Measurements from ENCODE around the genes TMEM267, NNT and MRPS30.

DNA sequence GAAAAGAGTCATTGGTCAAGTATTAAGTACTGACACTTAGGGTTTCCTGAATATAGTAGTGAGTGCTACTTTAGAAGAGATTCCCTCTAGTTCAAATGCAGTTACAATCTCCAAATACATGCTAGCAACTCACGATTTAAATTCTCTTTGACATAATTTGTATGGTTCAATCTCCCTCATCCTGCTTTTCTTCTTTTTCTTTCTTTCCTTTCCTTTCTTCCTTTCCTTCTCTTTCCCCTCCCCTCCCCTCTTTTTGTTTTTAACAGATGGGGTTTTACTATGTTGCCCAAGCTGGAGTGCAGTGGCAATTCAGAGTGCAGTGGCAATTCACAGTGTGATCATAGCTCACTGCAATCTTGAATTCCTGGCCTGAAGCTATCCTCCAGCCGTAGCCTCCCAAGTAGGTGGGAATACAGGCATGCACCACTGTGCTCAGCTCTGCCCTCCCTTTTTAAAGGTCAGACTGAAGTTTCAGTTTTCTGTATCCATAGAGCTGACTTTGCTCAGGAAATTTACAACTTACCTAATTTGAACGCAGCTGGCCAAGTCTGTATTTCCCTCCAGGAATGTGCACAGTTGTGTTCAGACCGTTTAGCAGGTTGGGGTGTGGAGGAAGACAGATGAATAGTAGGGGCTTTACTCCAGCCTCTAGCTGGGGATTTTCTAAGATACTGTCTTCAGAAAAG, 754 bp downstream of the CCL28 start:
- RRBS, 2 experiments = no CpG with 5 or more reads among the region's 4 CpGs

GRCh38 chr5:43476138-43476872, 7.4 kb downstream of the TMEM267 start:
- RRBS, 2 experiments = no CpG with 5 or more reads among the region's 6 CpGs

GRCh38 chr5:43483750-43484817, at the start of gene TMEM267:
TMEM267 (minus strand) TSS chr5:43483865.
- RRBS, 2 experiments = 2 to 6% methylated on average over 23 of the region's 63 CpGs

DNA sequence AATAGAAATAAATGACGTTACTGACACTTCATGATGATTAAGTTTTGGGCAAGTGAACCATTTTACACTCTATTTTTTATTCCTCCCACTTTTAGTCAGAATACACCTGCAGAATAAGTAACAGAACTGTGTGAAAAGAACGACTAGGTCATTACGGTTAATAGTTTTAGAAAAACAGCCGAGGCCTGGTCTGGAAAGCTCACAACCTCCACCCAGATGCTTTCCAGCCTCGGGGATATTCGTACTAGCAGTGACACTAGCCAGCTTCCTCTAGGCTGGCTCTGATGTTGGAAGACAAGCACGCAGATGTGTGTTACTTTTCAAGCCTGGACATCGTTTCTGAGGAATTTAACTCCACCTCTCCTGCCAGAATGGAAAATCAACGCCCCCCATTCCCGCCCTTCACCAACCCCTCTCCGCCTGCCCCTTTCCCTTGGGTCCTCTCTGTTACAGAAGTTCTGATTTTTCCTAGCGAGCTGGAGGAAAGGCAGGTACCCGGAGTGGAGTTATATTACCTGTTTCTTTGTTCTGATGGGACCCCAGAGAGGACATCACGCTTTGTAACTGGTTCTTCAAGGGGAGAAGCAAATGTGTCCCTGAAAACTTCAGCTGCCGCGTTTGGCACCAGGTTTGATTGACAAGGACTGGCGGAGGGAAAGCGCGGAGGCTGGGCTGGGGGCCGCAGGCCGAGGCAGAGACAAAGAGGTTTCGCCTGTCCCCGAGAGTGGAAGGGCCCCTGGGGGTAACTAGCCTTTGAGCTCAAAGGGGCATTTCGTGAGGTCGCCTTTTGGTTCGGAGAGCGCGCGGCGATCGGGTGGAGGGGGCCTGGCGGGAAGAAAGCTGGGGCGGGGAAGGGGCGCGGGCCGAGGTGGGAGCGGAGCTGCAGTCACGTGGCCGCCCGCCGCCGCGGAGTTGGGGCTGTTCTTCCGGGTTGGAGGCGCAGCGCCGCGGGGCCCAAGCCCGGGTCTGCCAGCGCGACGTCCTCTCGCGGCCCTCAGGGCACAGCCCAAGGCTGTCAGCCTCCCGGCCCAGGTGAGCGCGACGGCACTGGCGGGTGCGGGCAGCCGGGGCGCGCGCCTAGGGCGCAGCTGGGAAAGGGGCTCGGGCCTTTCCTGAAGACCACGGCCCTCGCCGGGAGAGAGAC, at the start of gene NNT:
TSS of gene NNT (plus strand) at position 918 of the 1,144 bp plus-strand sequence.
- RRBS, 2 experiments = under 1 to 5% methylated on average over 21 of the region's 69 CpGs

DNA sequence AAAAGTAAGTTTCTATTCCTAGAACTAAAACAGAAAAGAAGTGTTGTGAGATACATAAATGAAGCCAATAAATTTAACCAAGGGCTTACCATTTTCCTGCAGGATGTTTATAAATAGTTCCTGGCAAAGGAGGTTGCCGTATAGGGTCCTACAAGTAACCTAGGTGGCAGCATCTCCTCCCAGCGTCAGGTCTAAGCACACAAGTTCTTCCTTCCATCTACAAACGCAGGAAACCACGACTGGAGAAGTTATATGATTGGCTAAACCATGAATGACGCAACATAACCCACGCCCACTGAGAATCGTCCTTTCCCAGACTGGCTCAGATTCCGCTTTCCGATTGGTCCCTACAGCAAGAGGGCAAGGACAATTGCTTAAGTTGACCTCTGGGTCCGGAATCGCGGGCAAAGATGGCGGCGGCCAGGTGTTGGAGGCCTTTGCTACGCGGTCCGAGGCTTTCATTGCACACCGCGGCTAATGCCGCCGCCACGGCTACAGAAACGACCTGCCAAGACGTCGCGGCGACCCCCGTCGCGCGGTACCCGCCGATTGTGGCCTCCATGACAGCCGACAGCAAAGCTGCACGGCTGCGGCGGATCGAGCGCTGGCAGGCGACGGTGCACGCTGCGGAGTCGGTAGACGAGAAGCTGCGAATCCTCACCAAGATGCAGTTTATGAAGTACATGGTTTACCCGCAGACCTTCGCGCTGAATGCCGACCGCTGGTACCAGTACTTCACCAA, at the start of gene MRPS30:
TSS of gene MRPS30 (plus strand) at position 395 of the 742 bp plus-strand sequence.
- RRBS, 2 experiments = no CpG with 5 or more reads among the region's 51 CpGs

DNA sequence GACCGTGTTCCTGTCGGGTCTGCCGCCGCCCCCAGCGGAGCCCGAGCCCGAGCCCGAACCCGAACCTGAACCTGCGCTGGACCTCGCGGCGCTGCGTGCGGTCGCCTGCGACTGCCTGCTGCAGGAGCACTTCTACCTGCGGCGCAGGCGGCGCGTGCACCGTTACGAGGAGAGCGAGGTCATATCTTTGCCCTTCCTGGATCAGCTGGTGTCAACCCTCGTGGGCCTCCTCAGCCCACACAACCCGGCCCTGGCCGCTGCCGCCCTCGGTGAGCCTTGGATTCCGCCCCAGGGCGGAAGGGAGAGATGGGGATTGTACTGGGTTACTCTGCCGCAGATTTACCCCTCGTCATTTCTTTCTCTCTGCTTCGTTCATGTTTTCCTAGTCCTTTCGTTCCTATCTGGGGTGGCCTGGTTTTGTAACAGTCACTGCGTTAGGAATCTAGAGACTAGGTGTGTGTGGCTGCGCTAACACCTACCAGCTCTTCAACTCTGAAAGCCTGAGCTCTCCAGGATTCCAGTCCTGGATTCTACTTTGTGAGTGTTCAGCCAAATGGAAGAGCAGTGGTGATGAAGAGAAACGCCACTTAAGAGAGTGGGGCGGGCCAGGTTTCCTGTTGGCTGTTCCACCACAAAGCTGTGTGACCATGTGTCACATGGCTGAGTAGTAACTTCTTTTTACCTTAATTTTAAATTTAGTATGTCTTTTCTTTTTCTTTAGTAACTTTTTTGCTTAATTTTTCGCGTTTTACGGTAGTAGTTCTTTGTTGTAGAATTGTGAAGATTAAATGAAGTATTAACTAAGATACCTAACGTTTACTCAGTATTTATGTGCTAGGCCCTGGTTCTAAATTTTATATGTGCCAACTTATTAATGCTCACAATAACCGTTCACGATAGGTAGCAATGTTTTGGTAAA, 807 bp downstream of the MRPS30 start:
- RRBS, 2 experiments = no CpG with 5 or more reads among the region's 46 CpGs

DNA sequence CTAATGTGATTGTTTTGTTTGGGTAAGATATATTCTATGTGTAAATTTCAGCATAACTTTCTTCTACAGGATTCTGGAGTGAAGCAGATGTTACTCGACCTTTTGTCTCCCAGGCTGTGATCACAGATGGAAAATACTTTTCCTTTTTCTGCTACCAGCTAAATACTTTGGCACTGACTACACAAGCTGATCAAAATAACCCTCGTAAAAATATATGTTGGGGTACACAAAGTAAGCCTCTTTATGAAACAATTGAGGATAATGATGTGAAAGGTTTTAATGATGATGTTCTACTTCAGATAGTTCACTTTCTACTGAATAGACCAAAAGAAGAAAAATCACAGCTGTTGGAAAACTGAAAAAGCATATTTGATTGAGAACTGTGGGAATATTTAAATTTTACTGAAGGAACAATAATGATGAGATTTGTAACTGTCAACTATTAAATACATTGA, 6.1 kb downstream of the MRPS30 start:
- RRBS, 2 experiments = no CpG with 5 or more reads among the region's 2 CpGs

GRCh38 chr5:44826251-44827577, 18.0 kb downstream of the MRPS30 start:
- RRBS, 2 experiments = no CpG with 5 or more reads among the region's 8 CpGs

- RRBS, 2 experiments = 41 to 55% methylated on average over 3 of the region's 6 CpGs
Observed at GRCh38 chr5:52709587-52710159, 78.0 kb upstream of the ITGA1 start.

- RRBS, 2 experiments = no CpG with 5 or more reads among the region's 2 CpGs
Observed at GRCh38 chr5:52789187-52789836, 1.6 kb downstream of the ITGA1 start.

- RRBS, 2 experiments = no CpG with 5 or more reads among the region's 8 CpGs
Observed at GRCh38 chr5:52909947-52910577, 79.1 kb upstream of the ITGA2 start.

- RRBS, 2 experiments = no CpG with 5 or more reads among the region's 1 CpG
Observed at GRCh38 chr5:54045291-54045505, 265.2 kb downstream of the ARL15 start.

GRCh38 chr5:54313346-54314151, 3.2 kb upstream of the ARL15 start:
- RRBS, 2 experiments = no CpG with 5 or more reads among the region's 7 CpGs

DNA sequence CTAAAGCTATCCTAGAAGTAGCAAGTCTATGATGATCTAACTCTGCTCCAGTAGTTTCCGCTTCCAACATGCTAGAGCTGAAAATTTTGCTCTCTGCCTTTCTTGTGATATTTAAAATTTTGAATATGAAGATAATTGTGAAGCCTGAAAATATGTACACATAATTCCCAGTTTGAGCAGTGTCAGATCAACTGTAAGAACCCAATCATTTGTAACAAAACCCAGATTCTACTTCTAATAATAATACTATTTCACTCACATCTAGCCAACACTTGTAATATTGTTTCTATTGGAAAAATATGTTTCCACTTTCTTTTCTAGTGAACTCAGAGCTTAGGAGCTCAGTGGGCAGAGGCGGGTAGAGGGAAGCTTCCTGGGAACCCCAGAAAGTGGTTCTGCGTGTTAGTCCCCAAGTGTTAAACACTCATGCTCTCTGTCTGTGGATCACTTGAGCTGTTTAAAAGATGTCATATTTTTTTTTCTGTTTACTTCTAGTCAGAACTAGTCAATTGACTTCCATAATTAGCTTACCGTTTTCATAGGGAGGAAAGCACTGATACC, 20.5 kb downstream of the SNX18 start:
- RRBS, 2 experiments = no CpG with 5 or more reads among the region's 4 CpGs

DNA sequence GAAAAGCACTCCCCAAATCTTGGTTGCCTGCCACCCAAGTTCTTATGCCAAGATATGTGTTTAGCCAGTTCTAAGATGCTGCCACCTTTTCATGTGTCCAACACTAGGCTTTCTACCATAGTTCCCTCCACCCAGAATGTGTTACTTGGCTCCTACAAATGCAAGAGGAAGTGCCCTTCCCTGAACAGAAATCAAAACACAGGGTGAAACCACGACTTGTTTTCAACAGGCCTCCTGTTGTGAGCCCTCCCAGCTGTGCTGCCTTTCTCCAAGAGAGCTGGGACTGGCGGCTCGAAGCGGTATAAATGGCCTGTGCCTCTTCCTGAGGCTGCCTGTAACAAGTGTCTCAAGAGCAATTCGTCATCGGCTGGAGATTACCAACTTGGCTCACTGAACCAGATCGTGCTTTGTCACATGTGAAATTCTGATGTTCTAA, 129.1 kb downstream of the SNX18 start:
- RRBS, 2 experiments = no CpG with 5 or more reads among the region's 7 CpGs

- RRBS, 2 experiments = no CpG with 5 or more reads among the region's 8 CpGs
Observed at GRCh38 chr5:54670910-54671752, 153.6 kb downstream of the SNX18 start.

DNA sequence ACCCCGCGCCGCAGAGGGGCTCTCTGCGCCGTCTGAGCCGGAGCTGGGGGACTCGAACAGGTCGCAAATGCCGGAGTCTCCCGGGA, 278 bp downstream of the CCNO start:
- RRBS, 2 experiments = 1 to 6% methylated on average over 7 of the region's 10 CpGs

GRCh38 chr5:55467736-55468418, 66.9 kb downstream of the PLPP1 start:
- RRBS, 2 experiments = no CpG with 5 or more reads among the region's 6 CpGs

Measured in Panc1 (cell line).